Ascending aorta (tissue), 1 donor: Measurements from ENCODE around the genes GNAT1, C3orf18 and CISH.

GRCh38 chr3:50123977-50124663 is 31.0 kb upstream of the SEMA3F start:
- PRO-cap = no peak

- PRO-cap = no peak
These were observed 2.8 kb downstream of the SEMA3F start for GRCh38 chr3:50157743-50158572.

DNA sequence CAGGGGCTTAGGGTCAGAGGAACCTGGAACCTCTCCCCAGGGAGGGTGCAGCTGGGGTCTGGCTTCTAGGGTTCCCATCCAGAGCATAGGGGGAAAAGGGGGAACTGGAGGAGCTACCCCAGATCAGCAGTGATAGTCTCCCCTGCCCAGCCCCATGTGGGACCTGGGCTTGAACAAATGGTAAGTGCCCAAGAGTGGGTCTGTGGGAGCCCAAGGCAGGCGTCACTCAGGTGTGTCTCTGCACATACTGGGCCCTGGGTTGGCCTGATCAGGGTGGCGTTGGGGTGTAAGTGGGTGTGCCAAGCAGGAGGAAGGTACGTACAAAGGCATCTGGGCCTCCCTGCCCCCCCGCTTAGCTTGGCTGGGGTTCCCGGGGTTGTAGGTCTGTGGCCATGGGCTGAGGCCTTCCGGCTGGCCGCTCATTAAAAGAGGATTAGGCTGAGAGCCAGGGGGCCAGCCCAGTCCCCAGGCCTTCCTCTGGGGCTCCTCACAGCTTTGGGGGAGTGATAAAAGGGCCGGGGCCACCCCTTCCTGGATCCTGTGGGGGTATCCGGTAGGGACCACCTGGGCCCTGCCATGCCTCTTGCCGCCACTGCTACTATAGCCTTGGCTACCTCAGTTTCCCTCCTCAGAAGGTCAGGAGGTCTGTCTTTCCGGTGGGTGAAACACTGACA is 13.2 kb downstream of the SEMA3F start:
- PRO-cap = no peak

- PRO-cap = no peak
These were observed at the start of gene GNAT1 for GRCh38 chr3:50191187-50191790. TSS of gene GNAT1 (plus strand) at chr3:50191610.

DNA sequence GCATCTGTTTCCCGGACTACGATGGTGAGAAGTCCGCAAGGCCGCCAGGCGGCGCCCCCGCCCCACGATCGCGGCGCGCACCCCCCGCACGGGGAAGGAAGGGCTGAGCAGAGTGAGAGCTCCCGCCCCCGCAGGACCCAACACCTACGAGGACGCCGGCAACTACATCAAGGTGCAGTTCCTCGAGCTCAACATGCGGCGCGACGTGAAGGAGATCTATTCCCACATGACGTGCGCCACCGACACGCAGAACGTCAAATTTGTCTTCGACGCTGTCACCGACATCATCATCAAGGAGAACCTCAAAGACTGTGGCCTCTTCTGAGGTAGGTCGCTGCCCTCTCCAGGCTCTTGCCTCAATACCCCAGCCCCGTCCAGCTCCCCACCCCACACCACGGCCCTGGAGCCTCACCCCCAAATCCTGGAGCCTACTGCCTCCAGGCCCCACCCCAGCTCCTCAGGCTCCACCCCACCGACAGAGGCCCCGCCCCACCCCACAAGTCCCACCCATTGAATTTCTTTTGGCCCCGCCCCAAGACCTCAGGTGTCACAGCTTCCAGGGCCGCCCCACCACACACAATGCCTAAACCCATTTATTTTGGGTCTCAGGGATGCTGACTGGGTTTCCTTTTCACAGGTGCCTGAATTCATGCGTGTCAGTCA is 3.4 kb downstream of the GNAT1 start:
- PRO-cap = no peak

DNA sequence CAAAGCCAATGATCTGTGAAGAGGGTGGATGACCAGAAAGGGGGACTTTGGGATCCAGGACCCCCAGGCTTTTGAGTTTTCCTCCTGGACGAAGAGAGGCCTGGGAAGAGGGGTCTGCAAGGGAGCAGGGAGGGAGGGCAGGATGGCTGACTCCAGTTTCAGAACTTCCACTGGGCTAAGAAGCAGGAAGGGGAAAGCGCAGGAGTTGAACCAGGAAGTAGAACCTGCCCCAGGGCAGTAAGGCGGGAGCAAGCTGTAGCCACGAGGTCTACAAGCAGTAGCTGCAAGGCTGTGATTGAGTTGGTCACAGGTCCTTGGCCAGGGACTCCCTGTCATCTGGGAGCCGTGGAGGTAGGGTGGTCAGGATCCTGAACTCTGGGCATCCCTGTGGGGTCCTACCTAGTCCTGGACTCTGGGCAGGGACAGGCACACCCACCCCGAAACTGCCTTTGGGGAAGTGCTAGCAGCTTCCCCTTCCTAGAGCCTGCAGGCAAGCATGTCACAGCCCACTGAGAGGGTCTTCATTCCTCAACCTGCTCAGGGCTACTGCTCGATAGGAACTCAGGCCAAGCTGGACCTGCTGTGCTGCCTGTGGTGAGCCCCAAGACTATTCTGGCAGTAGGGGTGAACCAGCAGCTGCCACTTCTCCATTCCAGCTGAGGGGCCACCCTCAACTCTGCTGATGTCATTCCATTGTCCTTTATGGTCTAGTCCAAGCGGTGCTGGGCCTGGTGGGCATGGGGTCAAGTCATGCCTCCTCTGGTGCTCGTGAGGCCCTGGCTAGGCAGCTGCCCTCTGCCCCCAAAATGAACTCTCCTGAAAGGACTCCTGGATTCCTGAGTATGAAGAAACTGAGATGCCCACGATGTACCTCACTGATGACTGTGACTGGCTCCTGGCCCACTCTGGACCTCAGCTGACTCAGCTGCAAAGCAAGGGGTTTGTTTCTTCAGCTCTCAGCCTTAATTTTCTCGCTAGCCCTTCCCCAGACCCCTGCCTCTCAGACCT is 5.6 kb upstream of the GNAI2 start:
- PRO-cap = no peak

DNA sequence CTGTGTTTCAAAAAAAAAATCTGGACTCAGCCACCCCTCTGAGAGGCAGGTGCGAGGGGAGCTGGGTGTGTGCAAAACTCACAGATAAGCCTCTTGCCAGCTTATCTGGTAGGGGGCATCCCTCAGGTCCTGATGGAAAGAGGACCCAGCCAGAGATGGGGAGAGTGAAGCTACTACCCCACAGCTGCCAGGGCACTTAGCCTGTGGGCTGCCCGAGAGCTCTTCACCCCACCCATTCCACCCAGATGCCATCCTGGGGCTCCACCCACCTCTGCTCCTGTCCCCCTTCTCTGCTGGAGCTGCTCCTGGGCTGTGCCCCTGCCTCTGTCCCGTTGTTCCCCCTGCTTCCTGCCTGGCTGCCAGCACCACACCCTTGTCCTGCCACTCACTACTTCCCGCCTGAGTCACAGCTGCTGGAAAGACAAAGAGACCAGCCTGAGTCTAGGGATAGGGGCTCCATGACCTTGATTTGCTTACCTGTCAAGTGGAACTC is 12.3 kb downstream of the GNAI2 start:
- PRO-cap = no peak

DNA sequence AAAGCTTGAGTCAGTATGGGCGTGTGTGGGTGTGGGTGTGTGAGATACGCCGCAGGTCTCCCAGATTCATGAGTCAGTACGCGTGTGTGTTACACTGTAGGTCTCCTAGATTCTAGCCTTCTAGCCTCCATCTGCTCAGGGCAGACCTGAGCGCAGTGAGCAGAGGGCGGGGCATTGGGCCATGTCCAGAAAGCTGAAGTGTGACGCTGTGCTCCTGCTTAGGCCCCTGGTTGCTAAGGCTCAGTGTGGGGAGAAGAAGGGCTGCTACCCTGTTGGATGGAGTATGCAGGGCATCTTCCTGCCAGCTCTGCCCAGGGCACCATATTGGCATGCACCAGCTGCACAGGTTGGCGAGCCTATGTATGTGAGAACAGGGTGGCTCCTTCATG is 15.4 kb downstream of the GNAI2 start:
- PRO-cap = no peak

- PRO-cap = no peak
These were observed 12.2 kb upstream of the SEMA3B start for GRCh38 chr3:50256493-50257301.

DNA sequence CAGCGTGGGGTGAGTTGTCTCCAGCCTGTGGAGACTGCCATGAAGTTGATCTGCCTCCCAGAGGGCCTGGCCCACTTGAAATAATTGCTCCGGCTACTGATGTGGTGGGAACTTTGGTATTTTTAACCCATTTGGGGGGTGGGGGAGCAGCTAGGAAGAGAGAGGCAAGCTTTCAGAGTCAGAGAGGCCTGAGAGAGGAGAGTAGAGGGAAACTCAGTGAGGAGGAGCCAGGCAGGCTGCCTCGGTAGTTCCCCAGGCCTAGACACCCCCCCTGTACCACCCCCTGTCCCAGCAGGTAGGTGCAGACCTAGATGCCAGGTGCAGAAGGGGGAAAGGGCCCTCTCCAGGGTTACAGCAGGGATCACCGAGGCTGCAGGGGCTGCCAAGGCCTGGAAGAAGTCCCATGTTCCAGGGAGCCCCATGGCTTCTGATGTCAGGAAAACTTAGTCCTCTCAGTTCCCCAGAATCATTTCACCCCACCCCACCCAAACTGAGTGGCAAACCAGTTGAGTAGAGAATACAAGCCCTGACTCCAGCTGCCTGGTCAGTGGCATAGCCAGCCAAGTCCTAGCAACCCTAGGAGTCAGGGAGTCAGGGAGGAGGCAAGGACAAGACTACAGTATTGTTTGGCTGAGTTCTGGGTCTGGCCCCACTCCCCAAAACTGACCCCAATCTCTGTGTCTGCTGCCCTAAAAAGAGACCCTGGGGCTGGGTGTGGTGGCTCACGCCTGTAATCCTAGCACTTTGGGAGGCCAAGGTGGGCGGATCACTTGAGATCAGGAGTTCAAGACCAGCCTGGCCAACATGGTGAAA is 7.4 kb upstream of the SEMA3B start:
- PRO-cap = no peak

GRCh38 chr3:50299484-50300294 is 484 bp upstream of the HYAL3 start:
- PRO-cap = bidirectional peak, plus-strand start at chr3:50299686, minus-strand start at chr3:50299403

GRCh38 chr3:50321619-50322316 is 777 bp downstream of the HYAL2 start:
- PRO-cap = no peak

DNA sequence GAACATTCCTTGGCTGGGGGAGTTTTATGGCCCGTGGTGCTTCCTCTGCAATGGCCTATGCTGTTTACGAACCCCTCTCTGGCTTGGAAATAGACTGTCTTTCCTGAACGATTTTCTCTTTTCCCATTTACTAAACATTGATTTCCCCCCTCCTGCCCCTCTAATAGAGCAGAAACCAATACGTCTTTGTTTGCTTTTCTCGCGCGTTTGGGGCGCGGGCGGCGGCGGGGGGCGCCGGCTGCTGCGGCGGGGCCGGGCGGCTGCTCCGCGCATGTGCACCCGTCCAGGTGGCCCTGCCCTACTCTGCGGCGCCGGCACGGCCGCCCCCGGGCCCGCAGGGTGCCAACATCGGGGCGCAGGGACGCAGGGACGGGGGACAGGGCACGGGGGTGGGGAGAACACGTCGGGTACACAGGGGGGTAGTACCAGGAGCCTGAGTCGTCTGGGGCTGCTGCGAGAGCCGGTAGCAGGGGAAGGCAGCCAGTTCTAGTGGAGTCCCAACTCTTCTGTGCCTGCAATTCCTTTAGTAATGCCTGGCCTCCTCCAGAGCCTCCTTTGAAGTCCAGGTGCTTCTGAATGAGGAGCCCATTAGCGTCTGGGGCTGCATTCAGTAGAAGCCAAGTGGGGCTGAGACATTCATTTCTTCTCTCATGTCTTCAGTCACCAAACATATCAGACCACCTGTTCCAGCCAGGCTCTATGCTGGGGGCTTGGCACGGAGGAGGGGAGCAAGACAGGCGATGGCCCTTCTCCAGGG is 27.0 kb upstream of the CACNA2D2 start:
- PRO-cap = no peak

GRCh38 chr3:50567026-50568141 is at the start of gene C3orf18:
TSS of gene C3orf18 (minus strand) at chr3:50567747.
- PRO-cap = bidirectional peak, plus-strand start at chr3:50567851, minus-strand start at chr3:50567652

DNA sequence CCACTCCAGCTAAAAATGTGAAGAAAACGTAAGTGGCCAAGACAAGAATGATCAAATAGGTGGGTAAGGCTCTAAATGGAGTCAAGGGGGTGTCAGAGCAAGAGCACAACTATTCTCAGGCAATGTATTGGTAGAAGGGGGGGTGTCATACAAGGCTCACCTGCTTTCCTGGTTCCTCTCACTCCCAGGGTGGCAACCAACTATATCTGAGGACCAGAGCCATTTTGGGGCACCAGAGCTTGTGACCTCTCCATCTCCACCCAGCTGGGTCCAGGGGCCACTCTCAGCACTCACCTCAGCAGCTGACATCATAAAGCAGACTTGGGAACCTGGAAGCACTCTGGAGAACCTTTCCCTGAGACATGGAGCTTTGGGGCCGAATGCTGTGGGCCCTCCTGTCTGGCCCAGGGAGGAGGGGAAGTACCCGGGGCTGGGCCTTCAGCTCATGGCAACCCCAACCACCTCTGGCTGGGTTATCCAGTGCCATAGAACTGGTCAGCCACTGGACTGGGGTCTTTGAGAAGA is 1.5 kb downstream of the HEMK1 start:
- PRO-cap = no peak

GRCh38 chr3:50602089-50602275 is 9.6 kb downstream of the CISH start:
- PRO-cap = bidirectional peak, plus-strand start at chr3:50602168, minus-strand start at chr3:50601977

DNA sequence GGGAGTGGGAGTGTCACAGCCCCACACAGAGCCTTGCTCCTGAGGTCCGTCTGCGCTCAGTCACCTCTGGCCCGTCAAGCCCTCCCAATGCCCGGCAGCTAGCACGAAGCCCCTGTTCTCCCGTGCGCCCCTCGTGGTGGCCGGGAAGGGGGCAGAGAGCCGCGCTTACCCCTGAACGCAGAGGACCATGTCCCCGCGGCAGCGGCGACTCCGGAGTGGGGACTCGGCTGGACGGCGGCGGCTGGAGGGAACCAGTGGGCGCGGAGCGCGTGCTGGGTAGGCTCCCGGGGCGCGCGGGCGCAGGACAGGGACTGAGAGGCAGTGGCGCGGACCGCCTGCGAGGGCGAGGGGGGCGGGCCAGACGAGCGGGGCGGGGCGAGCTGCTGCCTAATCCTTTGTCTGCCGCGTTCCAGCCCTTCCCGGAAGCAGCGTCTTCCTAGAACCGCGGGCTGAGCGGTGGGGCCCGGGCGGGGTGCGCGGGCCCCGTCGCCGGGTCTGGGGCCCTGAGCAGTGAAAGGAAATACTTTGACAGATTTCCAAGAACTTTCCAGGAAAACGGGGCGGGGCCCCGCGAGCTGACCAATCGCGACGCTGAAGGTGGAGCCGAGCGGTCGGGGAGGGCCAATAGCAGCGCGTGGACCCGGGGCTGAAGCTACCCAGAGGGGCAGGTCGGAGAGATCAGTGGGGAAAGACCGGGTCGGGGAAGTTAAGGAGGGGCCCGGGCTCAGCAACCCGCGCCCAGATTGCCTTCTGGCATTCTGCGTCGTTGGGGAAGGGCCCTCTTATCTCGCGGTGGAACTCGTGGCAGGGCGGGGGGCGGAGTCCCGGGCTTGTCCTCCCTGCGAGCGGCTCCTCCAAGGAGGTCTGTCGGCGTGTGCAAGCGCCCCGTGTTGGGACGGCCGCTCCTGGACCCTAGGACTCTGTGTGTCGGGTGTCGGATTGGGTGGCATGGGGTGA is at the start of gene CISH:
Gene CISH (minus strand): TSS at position 313 of the 957 bp plus-strand sequence.
- PRO-cap = bidirectional peak, plus-strand start at position 675 of the sequence, minus-strand start at position 313 of the sequence; unidirectional peak, plus-strand start at position 756 of the sequence

- PRO-cap = no peak
These were observed 25.3 kb upstream of the DOCK3 start for GRCh38 chr3:50649231-50649952.

- PRO-cap = no peak
These were observed 1.3 kb upstream of the DOCK3 start for GRCh38 chr3:50673430-50673884.

GRCh38 chr3:51024533-51025204 is 349.9 kb downstream of the DOCK3 start:
- PRO-cap = no peak